Skeletal muscle satellite cell (primary cell): ENCODE data around the genes SMG9, ZNF230, CEACAM19 and CEACAM16.

DNA sequence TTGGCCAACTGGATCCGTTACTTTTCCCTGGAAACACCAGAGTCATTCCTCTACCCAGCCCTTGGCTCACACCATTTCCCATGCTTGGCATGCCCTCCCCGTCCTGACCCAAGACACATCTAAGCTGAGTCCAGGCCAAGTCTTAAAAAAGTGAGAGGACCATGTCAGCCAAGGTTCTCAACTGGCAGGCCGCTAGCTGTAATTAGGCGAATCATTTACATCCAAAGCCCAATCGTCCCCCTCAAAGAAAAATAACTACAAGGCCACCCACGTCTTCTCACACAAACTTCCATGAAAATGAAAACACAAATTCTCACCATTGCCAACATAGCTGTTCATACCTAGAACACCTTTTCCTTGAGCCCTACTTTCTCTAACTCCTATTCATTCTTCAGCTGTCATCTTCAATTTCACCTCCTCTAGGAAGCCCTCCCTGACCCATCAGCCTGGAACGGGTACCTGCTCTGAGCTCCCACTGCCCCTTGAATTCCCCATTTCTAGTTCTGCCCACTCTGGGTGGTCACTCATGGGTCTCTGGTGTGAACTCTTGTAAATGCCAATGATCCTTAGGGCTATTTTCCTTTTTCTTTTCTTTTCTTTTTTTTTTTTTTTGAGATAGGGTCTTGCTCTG lies 11.3 kb downstream of the PLAUR start:
- CAGE, long polyA plus RNA = no peak

GRCh38 chr19:43739867-43740324 lies 14.9 kb downstream of the SMG9 start:
- CAGE, long polyA plus RNA = no peak

DNA sequence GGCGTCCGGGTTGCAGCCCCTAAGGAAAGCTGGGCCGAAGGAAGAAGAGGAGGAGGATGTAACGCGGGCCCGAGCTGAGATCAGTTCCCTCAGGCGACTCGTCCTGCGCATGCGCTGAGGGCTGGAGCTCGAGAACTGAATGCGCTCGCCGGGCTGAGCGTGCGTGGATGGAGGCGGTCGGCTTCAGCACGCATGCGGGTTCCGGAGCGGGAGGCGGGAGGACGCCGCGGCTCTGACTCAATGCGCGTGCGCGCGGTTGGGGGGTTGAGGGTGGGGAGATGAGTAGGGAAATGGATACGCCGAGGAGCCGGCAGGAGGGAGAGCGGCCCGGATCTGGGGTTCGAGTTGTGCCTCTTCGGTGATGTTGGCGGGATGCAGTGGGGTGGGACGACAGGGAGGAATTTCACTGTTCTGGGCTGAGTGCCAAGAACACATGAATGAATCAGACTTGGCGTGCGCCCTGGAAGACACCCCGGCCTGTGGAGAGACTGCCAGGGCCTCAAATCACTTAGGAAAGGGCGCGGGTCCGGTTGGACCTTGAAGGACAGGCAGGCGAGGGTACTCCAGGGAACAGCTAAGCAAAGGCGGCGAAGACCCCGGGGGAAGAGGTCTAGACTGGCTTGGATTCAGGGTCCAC lies at the start of gene SMG9:
Gene SMG9 (minus strand): TSS at position 141 of the 637 bp plus-strand sequence.
- CAGE, long polyA plus RNA = no peak

- CAGE, long polyA plus RNA = start-site peak on the plus strand at chr19:44002945-44002986, 44 and 21 reads in 2 replicates
Measured at GRCh38 chr19:44002292-44003148, at the start of gene ZNF230. Gene ZNF230, plus strand, starts transcription at chr19:44002957.

DNA sequence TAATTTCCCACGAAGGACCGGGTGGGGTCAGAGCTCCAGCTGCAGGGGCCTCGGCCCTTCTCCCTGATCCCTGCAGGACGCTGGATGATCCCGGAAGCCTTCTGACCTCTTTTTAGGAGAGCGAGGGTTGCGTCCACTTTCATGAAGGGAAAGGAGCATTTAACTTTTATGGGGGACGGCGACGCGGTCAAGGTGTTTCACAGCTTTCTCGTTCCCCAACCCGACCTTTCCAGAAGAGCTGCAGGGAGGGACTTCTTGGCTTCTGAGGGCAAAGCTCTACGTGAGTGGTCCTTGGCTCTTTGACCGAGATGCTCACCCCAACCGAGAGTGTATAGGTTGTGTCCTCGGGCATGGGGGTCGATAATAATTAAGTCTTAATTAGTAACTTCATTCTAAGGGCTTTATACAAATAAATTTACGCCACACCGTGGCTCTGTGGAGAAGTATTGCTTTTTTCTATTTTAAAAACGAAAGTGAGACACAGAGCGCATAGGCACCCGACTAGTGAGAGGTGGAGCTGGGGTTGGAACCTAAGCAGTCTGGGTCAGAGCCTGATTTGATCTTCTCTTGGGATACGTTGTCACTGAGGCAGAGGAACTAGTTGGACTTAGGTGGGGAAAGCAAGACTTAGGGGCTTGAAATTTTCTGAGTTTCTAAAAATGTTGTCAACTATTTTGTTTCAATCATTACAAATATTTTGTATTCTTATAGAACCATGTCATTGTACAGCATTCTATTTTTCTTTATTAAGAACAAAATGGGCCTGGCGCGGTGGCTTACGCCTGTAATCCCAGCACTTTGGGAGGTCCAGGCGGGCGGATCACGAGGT lies 932 bp downstream of the ZNF224 start:
- CAGE, long polyA plus RNA = no peak

- CAGE, long polyA plus RNA = no peak
Measured at GRCh38 chr19:44131958-44132761, 9.2 kb upstream of the ZNF234 start.

DNA sequence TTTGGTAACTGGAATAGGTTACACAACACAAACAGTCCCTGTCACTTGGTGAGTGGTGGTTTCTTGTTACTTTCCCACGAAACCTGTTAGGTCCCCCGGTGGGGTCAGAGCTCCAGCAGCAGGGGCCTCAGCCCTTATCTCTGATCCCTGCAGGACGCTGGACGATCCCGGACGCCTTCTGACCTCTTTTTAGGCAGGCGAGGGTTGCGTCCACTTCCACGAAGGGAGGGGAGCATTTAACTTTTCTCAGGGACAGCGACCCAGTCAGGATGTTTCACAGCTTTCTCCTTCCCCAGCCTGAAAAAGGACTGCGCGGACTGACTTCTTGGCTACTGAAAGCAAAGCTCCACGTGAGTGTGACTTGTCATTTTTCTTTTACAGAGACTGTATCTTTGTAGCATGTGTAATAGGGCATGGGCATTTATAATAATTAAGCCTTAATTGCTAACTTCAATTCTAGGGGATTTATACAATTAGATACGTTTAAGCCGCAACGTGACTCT lies 715 bp downstream of the ZNF234 start:
- CAGE, long polyA plus RNA = no peak

GRCh38 chr19:44658017-44658260 lies 13.3 kb upstream of the CEACAM19 start:
- CAGE, long polyA plus RNA = no peak

DNA sequence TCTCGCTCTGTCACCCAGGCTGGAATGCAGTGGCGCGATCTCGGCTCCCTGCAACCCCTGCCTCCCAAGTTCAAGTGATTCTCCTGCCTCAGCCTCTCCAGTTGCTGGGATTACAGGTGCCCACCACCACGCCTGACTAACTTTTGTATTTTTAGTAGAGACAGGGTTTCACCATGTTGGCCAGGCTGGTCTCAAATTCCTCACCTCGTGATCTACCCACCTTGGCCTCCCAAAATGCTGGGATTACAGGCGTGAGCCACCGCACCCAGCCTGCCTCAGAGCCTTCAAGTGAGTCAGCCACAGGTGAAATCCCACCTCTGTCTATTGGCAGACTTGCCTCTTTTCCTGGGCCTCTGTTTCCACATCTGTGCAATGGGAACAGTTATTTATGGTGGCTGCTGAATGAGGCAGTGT lies at the start of gene CEACAM19:
Gene CEACAM19 (plus strand): TSS at position 334 of the 414 bp plus-strand sequence.
- CAGE, long polyA plus RNA = no peak

- CAGE, long polyA plus RNA = no peak
Measured at GRCh38 chr19:44699098-44699297, at the start of gene CEACAM16. Gene CEACAM16, plus strand, starts transcription at chr19:44699151.

DNA sequence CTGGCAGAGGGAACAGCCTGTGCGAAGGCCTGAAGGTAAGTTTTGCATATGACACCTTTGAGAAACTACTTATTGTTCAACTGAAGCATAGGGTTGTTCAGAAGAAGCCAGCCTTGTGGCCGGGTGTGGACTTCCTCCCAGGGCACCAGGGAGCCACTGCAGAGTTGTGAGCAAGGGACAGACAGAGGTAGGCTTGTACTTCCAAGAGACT lies 24.6 kb downstream of the CEACAM16 start:
- CAGE, long polyA plus RNA = no peak

- CAGE, long polyA plus RNA = no peak
Measured at GRCh38 chr19:44737154-44738075, 11.1 kb upstream of the BCL3 start.

DNA sequence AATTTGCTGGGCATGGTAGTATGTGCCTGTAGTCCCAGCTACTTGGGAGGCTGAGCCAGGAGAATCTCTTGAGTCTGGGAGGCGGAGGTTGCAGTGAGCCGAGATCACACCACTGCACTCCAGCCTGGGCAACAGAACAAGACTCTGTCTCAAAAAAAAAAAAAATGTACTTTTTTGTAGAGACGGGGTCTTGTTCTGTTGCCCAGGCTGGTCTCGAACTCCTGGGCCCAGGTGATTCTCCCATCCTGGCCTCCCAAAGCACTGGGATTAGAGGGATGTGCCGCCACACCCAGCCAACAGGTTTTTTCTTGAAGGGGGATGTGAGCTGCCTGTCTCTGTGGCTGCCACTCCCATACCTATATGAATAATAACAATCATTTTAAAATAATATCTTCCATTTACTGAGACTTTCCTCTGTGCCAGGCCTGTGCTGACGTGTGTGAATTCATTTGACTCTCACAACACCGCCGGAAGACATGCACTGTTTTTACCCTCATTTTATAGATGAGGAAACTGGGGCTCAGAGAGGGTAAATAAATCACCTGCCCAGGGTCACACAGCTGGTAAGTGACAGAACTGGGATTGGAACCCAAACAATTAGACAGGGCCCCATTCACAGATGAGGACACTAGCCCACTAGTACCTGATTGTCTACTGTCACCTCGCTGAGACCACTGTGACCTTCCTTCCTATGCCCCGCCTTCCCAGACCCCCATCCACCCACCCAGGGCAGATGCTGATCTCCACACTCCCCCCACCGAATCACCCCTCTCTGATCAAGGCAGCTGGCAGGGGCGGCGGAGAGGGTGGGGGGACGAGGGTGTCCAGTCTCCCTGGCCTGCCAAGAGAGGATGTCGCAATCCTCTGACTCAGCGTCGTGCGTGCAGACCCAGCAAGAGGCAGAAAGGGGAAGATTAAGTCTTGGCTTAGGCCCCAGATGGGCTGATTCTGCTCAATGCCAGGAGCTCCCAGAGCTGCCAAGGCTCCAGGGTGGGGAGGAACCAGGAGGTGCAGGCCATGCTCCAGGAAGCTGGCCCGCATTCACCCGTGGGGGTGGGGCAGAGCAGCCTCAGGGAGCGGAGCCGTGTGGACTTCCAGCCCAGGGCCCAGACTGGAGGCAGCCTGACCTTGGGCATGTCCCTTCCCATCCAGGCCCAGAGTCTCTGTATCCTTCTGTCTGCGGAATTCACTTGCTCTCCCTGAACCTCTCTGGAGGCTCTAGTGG lies 7.0 kb upstream of the BCL3 start:
- CAGE, long polyA plus RNA = no peak

DNA sequence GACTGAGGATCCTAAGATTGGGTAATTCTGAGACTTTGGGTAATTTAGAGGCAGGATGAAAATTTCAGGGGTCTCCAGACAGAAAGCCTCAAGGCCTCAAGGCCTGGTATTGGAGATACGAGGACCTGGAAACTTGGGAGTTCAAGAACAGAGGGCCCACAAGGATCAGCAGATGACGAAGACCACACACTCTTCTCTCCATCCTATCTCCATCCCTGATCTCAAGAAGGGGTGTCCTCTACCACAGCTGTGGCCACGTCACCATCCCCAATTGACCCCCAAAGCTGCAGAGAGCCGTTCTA lies 1.2 kb downstream of the BCL3 start:
- CAGE, long polyA plus RNA = no peak

DNA sequence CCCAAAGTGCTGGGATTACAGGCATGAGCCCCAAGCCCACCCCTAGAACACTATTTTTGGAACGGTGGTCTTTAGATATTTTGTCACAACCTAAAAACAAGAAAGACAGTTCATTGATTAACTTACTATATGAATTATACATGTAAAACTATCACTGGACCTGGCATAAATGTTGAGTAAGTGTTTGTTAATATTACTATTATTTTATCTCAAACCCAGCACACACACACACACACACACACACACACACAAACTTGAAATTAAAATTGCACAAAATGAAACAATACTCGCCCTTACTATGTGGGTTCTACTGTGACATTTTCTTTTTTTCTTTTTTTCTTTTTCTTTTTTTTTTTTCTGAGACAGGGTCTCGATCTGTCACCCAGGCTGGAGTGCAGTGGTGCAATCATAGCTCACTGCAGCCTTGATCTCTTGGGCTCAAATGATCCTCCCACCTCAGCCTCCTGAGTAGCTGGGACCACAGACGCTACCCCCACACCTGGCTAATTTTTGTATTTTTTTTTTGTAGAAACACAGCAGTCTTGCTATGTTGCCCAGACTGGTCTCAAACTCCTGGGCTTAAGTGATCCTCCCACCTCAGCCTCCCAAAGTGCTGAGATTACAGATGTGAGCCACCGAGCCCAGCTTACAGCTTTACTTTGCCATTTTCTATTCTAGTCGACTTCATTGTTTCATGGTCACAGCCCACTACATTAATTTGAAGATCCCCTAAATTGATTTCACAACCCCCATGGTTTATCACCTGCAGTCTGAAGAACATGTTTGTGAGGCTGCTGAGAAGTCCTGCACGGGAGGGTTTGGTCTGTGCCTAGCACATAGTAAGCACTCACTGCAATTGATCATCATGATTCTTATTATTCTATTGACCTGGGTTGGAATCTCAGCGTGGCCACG lies 3.6 kb downstream of the BCL3 start:
- CAGE, long polyA plus RNA = no peak

DNA sequence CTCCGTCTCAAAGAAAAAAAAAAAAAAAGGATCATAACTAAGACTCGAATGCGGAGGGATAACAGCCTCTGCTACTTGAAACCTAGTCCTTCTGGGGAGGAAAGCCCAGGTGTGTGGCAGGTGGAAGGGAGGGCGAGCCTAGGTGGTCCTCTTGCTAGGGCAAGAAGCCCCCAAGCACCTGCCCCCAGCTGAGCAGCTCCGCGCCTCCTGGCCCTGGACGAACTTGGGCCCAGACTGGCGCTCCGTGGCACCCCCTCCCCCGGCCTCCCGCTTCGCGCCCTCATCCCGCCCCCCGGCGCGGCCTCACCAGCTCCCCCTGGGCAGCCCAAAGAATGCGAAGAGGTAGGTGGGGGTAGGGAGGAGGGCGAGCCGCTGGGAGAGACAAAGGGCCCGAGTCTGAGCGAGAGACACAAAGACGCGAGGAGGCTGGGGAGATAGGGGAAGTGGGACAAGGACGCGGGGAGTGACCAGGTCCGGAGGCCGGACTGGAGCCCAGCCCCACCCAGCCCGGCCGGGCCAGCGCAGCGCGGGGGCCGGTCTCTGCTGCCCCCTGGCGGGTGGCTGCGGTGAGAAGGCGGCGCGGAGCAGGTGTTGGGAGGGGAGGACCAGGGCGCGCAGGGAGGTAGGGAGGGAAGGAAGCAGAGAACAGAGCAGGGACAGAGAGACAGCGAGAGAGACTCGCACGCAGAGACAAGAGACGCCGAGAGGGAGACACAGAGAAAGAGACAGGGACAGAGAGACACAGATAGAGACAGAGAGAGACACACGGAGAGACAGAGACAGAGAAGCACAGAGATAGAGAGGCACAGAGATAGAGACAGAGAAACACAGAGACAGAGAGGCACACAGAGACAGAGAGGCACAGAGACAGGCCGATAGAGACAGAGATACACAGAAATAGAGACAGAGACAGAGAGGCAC lies 1.4 kb upstream of the NECTIN2 start:
- CAGE, long polyA plus RNA = no peak

DNA sequence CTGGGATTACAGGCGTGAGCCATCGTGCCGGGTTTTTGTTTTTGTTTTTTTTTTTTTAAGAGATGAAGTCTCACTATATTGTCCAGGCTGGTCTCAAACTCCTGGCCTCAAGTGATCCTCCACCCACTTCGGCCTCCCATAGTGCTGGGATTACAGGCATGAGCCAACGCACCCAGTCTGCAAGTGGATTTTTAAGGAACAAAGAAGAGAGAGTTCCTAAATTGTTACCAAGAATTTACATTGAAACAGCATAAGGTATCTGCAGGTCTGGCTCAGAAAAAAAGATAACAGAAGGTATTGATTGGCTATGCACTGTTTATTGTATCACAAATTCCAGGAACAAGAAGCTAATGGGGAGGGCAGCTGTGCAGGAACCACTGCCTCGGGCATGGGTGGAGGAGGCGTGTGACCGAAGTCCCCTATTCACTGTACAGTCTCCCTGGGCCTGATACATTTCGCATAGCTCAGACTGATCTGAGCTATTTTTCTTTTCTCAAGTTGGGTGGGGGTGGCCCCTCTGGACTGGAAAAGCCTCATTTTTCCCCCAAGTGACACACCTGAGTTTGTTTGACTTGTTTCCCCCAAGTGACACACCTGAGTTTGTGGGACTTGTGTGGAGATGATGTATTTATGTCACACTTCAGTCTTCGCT lies 11.7 kb downstream of the NECTIN2 start:
- CAGE, long polyA plus RNA = no peak

DNA sequence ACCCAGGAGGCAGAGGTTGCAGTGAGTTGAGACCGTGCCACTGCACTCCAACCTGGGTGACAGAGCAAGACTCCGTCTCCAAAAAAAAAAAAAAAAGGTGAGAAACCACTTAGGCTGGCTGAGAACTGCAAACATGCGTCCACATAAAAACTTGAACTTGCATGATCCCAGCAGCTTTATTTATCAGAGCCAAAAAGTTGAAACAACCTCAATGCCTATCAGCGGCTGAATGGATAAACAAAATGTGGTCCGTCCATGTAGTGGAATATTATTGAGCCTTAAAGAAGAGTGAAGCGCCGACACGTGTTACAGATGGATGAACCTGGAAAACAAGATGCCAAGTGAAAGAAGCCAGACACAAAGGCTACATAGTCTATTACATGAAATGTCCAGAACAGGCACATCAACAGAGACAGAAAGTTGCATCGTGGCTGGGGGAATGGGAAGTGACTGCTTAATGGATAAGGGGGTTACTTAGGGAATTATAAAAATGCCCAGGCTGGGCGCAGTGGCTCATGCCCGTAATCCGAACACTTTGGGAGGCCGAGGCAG lies 13.7 kb downstream of the NECTIN2 start:
- CAGE, long polyA plus RNA = no peak

- CAGE, long polyA plus RNA = no peak
Measured at GRCh38 chr19:44892332-44893277, 1.6 kb downstream of the TOMM40 start.

- CAGE, long polyA plus RNA = no peak
Measured at GRCh38 chr19:44908226-44909061, 2.8 kb downstream of the APOE start.